GM19239 (cell line): ENCODE measurements around the genes BAIAP3, NDUFB10 and RNF151.

DNA sequence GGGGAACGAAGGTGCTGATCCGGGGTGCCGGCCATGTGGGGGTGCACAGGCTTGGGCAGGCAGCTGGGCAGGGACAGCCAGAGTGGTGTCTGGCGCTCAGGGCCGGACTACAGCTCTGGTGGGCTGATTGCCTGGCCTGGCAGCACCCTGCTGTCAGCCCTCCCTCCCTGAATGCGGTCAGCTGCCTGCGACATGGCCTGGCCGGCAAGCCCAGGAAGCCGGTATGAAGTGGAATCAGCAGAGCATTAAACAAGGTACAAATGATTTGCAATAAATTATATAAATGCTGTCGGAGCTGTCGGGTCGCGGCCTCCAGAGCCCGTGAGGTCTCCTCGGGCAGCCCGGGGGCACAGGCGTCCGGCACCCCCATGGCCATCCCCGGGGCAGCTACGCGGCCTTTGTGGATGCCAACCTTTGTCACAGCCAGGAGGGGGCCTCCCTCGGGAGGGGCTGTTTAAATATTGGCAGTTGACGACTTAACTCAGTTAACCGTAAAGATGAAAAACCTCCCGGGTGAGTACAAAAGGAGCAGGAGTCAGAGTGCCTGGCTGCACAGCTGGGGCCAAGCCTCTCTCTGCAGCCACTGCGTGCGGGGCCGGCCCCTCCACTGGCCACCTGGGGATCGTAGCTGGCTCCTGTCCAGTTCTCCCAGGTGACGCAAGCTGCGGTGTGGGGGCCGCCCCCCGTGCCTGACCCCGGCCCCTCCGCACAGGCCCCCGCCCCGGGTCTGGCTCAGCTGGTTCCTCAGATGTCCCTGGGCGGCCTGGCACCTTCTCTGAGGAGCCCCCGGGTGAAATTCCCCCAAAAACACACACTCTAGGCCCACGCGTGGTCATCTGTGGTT, 7.7 kb upstream of the CACNA1H start:
- RRBS, result 30% methylated on average over 10 of the region's 41 CpGs

- RRBS, result 66% methylated on average over 9 of the region's 32 CpGs
Measured at GRCh38 chr16:1171867-1172400, 19.0 kb downstream of the CACNA1H start.

- RRBS, result 62% methylated on average over 2 of the region's 26 CpGs
Measured at GRCh38 chr16:1184412-1185064, 31.6 kb downstream of the CACNA1H start.

- RRBS, result 46% methylated on average over 7 of the region's 13 CpGs
Measured at GRCh38 chr16:1208287-1208552, 16.8 kb downstream of the TPSG1 start.

GRCh38 chr16:1316655-1317062, 7.2 kb downstream of the UBE2I start:
- RRBS, result no CpG with 5 or more reads among the region's 7 CpGs

DNA sequence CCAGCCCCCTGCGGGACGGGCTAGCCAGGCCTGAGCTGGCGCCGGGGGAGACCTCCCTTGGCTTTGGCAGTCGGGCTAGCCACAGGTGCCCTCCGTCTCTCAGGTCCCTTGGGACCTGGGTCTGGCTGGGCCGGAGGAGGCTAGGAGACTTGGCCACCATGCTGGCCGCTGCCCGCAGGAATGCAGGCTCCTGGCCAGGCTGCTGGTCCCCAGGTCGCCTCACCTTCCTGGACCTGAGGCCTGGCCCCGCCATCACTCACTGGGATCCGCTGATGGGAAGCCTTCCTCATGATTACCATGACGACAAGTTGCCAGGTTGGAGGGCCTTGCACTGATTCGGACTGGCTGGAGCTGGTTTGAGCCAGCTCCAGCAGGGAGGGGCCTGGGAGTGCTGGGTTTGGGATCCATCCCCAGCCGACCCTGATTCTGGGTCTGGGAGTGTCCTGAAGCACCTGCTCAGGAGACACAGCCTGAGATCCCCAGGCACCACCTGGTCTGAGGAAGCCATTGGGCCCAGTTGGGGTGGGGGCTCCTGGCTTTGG, 6.0 kb upstream of the BAIAP3 start:
- RRBS, result 75% methylated on average over 2 of the region's 15 CpGs

DNA sequence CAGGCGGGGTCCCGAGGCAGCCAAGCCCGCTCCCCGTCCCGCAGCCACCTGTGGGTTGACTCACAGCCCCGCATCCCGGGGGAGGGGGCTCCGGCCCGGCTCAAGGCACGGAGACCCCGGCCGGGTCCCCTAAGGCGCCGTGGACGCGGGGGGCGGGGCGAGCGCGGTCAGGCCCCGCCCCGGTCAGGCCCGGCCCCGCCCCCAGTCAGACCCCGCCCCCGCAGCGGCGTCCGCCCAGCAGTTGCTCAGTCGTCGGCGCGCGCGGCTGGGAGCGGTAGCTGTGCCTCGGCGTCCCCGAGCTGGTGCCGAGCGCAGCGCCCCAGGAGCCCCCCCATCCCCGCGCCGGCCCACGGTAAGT, at the start of gene BAIAP3:
TSS of gene BAIAP3 (plus strand) at position 248 of the 358 bp plus-strand sequence.
- RRBS, result 2% methylated on average over 13 of the region's 46 CpGs

DNA sequence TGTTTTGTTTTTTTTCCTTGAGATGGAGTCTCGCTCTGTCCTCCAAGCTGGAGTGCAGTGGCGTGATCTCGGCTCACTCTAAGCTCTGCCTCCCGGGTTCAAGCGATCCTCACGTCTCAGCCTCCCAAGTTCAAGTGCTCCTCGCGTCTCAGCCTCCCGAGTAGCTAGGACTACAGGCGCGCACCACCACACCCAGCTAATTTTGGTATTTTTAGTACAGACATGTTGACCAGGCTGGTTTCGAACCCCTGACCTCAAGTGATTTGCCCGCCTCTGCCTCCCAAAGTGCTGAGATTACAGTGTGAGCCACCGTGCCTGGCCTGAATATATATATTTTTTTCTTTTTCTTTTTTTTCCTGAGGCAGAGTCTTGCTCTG, 18.3 kb downstream of the UNKL start:
- RRBS, result no CpG with 5 or more reads among the region's 14 CpGs

GRCh38 chr16:1453535-1454241, 9.3 kb upstream of the CCDC154 start:
- RRBS, result no CpG with 5 or more reads among the region's 29 CpGs

GRCh38 chr16:1553224-1553779, 19.8 kb downstream of the TMEM204 start:
- RRBS, result 77% methylated on average over 6 of the region's 9 CpGs

- RRBS, result 3% methylated on average over 40 of the region's 91 CpGs
Measured at GRCh38 chr16:1613295-1614456, 1.5 kb downstream of the CRAMP1 start.

GRCh38 chr16:1732609-1733434, 26.8 kb downstream of the MAPK8IP3 start:
- RRBS, result no CpG with 5 or more reads among the region's 35 CpGs

- RRBS, result no CpG with 5 or more reads among the region's 11 CpGs
Measured at GRCh38 chr16:1825801-1826015, 917 bp downstream of the HAGH start.

- RRBS, result 7% methylated on average over 16 of the region's 54 CpGs
Measured at GRCh38 chr16:1917839-1918224, 383 bp downstream of the HS3ST6 start.

DNA sequence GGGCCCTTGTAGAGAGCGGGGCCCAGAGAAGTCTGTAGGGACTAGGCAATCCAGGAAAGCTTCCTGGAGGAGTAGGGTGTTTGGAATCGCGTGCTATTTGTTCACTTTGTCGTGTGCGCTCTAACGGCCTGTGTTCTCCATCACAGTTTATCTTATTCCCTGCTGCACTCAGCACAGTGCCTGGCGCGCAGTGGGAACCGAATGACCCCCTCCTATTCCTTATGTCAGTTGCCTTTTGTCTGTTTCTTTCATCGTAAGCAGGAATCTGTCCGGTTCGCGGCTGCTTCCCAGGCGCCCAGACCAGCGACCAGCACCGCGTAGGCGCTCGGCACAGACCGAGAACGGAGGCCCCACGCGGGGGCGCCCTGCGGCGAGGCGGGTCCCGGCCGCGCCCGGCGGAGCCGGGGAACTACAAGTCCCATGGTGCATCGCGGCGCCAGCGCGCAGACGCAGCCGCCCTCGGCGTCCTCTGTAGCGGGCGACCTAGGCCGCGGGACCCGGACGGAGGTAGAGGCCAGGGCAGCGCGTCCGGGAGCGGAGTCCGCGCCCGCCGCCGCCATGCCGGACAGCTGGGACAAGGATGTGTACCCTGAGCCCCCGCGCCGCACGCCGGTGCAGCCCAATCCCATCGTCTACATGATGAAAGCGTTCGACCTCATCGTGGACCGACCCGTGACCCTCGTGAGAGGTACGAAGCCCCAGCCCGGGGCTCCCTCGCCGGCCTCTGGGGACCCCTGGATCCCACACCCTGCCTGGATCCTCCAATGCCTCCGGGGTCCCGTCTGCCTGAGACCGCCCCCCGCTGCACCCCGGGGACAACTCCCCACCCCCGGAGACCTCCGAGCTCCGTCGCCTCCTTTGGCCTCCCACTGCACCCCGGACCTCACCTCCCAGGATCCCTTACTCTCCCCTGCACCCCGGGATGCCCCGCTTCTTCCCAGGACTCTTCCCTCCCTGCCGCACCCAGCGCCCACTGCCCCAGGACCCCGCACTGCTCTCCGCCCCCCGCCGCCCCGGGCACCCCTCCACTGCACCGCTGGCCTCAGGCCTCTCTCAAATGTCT, at the start of gene NDUFB10:
TSS of gene NDUFB10 (plus strand) at position 472 of the 1,063 bp plus-strand sequence.
- RRBS, result 2% methylated on average over 45 of the region's 94 CpGs

DNA sequence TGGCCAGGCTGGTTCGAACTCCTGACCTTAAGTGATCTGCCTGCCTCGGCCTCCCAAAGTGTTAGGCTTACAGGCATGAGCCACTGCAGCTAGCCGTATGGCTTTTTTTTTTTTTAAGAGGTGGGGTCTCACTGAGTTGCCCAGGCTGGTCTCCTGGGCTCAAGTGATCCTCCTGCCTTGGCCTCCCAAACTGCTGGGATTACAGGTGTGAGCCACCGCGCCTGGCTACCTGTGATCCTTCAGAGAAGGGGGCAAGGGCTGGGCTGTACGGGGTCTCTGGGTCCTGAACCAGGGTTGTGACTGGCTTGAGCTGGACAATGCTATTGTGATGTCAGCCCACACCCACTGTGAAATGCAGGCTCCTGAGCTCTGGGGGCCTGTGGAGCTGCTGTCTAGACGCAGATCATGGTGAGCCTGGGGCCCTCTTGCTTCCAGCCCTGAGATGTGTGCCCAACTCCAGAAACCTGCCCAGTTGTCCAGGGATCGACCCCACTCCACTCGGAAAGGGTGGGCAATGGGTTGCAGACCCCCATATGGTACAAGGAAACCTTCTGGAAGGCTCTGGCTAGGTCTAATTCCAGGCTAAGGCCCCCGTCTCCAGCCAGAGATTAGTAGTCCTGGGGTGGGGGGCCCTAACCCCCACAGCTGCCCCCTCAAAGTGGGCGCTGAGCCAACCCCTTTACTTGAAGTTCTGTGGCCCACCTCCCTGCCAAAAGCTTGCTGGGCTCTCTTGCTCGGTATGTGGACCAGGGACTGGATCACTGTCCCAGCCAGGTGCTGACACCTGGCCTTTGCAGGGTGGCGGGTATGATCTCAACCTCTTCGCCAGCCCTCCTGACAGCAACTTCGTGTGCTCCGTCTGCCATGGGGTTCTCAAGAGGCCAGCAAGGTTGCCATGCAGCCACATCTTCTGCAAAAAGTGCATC, at the start of gene RNF151:
TSS of gene RNF151 (plus strand) at position 380 of the 926 bp plus-strand sequence.
- RRBS, result no CpG with 5 or more reads among the region's 16 CpGs

DNA sequence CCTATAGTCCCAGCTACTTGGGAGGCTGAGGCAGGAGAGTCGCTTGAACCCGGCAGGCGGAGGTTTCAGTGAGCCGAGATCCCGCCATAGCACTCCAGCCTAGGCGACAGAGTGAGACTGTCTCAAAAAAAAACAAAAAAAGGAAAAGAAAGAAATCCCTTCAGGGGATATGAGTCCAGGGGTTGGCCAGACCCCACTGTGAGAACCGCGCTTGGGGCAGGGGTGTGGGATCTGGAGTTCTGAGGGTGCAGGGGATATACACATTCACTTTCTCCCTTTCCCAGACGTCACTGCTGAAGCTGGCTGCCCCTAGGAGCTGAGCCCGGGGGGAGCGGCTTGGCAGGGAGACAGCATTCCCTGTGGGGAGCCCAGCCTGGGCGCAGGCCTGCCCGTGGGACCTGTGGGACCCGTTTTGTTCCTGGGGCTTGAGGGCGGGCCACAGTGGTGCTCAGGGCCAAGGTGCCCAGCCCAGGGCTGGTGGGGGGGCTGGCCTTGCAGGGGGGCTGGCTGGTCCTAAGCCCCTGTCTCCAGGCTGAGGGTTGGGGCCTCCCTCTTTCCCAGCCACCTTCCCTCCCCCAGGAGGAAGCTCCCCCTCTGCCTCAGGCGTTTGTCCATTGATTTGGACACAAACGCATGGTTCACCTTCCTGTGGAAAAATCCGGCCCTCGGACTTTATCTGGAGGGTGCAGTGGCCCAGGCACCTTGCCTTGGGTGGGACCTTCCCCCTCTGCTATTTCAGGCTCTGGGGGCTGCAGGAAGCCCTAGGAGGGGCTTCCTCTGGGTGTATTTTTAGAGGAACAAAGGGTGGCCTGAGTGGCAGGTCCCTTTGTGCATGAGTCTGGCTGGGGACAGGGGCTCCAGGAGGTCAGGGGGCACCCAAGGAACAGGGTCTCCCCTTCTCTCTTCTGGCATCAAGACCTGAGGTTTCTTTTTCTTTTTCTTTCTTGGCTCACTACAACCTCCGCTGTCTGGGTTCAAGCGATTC, 4.4 kb downstream of the NHERF2 start:
- RRBS, result no CpG with 5 or more reads among the region's 21 CpGs

DNA sequence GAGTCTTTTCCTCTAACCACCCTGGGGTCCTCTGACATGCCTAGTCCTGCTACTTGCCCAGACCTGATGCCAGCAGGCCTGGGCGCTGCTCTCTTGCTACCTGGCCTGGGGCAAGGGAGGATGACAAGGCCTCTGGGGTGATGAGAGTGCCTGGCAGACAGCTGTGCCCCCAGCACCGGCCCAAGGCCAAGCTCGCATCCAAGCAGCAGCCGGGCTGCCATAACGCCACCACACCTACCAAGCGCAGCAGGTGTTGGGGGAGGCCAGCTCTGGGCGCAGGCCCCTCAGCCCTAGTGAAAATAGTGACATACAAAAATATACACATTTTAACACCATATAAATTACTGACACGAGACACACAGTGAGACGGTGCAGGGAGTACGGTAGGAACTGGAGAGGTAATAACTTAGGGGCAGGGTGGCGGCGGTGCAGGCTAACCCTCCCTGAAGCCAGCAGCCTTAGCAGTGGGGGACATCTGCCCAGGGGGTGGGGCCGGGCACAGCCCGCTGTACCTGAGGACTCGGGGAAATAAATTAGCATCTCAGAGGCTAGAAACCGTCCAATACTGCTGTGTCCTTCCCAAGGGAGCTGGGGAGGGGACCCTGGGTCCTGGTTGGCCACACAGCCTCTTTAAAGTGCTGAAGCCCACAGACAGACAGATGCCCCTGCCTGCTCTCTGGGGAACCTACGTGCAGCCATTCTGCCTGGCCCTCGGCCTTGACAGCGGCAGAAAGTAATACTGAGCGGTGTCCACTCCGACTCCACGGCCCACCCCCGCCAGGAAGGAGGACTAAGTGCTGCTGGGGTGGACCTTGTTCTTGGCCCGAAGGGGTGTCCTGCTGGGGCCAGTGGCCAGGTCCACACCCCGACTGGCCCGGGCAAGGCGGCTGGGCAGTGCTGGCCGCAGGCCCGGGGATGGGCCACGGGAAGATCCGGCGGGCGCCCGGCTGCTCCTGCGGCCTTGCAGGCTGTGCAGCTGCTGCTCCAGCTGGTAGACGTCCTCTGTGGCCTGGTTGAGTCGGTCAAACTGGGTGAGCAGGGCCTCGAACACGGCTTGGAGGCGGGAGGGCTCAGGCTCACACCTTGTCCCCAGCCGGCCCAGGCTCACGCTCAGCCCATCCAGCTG, 41.5 kb downstream of the TSC2 start:
- RRBS, result 94% methylated on average over 4 of the region's 42 CpGs

- RRBS, result no CpG with 5 or more reads among the region's 28 CpGs
Measured at GRCh38 chr16:2152950-2153703, 2.5 kb upstream of the TRAF7 start.

GRCh38 chr16:2153704-2154045, 1.9 kb upstream of the TRAF7 start:
- RRBS, result no CpG with 5 or more reads among the region's 8 CpGs